LUHMES (cell line): ENCODE measurements around a stretch of chr2.

DNA sequence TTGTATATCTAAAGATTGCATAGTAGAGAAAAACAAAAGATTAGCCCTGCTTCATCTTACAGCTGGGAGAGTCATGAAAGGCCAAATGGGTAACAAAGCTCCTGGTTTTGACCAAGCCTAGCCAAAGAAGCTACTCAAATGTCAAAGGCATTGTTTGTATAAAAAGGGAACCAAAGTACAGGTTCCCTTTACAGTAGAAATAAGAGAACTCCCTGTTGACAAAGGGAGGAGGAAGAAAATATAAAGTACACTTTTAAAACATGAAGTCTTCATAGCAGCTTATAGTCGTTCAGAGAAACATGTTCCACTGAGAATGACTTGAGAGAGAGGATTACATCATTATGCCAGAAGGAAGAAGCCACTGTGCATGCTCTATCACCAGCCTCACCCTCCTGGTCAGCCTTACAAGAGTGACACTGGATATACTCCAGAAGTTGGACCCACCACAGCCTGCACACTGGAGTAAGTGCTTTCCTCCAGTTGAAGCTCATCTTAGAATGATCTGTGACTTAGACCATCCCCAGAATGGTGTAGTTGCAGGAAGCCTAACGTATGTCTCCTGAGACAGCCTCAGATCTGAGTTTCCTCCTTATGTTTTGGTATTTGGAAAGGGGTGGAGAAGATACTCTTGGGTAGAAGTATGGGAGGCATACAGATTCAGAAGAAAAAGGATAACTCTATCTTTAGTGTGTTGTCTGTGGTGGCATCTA is 2.4 kb upstream of the DHRS9 start:
- PRO-cap = no peak

DNA sequence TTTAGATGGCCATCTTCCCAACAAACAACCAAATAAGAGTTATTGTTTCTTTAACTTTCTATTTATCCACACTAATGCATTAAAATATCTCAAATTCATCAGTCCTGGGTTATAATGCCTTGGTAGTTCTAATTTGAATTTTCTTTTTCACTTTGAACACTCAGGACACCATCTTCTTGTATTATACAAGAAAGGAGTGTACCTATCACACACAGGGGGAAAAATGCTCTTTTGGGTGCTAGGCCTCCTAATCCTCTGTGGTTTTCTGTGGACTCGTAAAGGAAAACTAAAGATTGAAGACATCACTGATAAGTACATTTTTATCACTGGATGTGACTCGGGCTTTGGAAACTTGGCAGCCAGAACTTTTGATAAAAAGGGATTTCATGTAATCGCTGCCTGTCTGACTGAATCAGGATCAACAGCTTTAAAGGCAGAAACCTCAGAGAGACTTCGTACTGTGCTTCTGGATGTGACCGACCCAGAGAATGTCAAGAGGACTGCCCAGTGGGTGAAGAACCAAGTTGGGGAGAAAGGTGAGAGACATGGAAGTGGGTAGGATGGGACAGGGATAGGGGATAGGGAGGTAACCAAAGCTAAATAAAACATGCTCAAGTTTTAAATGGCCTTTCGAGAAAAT is 12.1 kb downstream of the DHRS9 start:
- PRO-cap = no peak

DNA sequence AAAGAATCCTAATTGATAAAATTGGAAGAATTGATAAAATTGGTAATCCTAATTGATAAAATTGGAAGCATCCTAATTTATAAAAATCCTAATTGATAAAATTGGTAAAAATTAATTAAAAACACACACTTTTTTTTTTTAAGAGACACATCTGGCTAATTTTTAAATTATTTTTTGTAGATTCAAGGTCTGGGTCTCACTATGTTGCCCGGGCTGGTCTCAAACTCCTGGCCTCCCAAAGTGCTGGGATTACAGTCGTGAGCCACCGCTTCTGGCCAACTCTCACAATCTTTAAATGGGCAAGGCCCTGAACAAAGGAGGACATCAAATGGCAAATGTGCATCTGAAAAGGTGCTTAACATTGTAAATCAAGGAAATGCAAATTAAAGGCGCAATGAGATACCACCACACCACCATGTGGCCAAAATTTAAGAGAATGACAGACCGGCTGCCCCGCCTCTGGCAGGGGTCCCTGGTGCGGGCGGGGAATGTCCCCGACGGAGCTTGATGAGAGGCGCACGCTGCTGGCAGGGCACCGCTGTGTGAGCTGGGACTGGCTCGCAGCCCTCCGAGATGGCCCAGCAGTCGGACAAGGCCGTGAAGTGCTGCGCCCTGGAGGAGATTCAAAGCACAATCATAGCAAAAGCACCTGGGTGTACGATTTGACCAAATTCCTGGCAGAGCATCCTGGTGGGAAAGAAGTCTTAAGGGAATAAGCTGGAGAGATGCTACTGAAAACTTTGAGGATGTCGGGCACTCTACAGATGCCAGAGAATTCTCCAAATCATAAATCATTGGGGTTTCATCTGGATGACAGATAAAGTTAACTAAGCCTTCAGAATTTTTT is 8.9 kb upstream of the SSB start:
- PRO-cap = no peak

DNA sequence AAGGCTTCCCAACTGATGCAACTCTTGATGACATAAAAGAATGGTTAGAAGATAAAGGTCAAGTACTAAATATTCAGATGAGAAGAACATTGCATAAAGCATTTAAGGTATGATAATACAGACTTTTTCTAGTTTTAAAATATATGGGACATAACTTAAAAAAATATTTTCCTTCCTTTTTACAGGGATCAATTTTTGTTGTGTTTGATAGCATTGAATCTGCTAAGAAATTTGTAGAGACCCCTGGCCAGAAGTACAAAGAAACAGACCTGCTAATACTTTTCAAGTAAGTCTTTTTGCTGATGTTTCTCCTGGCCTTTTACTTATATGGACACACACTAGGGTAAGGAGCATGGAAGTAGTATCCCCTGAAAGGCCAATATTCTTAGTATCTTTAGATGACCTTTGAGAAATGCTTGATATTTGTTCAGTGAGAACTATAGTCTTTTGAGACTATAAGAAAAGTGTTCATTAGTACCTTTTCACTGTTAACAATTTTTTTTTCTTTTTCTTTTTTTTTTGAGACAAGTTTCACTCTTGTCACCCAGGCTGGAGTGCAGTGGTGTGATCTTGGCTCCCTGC is 8.2 kb downstream of the SSB start:
- PRO-cap = no peak

DNA sequence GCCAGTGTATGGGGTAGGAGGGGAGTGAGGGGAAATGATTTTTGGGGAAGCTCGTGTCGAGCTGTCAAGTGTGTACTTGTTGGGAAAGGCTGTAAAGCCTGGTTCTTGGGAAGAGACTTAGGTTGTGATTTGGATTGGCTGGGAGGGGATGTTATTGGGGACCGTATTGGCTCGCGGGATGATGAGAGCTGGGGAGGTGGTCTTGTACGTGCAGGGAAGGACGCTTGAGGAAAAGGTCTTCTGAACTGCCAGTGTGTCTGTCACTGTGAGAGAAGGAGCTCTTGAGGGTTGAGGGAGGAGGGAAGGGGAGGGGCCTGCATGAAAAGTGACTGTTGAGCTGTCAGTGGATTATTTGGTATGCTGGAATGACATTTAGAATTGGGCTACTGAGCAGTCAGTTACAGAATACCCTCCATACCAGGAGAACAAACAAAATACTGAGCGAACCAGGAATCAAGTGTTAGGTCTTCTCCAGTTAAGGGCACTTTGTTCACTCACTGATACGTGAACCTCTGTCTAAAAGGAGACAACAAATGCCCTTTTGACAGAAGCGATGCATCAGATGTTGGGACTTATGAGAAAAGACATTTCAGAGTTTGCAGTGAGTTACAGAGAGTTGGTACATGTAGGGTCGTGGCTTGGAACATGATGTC is 1.2 kb downstream of the UBR3 start:
- PRO-cap = no peak

GRCh38 chr2:169982573-169983149 is 155.4 kb downstream of the UBR3 start:
- PRO-cap = no peak

- PRO-cap = no peak
Measured at GRCh38 chr2:170062779-170063430, 115.0 kb upstream of the MYO3B start.

DNA sequence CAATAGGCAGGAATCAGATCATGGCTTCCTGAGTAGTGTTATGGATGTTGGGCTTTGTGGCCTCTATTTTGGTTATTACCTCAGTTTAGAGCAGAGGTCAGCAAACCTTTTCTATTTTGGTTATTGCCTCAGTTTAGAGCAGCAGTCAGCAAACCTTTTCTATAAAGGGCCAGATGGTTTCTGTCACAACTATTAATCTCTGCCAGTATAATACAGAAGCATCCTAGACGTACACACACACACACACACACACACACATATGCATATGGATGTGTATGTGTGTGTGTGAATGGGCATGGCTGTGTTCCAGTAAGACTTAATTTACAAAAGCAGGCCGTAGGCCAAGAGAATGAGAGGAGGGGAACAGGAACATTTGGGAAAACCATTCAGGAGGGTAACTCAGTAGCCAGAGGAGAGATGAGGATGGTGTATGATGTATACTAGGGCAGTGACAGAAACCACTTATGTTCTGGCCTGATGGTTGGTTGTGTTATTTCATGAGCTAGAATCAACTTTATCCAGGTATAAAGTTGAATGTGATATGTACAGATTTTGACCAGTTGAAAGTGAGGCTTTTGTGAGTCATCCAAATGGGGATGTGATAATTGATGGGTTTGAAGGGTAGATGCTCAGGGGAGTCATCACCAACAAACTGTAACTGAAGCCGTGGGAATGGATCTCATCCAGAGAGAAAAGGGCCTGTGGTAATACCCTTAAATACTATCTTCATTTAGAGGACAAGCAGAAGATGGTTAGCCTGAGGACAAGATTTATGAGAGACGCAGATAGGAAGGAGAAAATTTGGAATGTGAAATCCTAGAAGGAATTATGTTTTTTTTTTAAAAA is 90.8 kb upstream of the MYO3B start:
- PRO-cap = no peak

DNA sequence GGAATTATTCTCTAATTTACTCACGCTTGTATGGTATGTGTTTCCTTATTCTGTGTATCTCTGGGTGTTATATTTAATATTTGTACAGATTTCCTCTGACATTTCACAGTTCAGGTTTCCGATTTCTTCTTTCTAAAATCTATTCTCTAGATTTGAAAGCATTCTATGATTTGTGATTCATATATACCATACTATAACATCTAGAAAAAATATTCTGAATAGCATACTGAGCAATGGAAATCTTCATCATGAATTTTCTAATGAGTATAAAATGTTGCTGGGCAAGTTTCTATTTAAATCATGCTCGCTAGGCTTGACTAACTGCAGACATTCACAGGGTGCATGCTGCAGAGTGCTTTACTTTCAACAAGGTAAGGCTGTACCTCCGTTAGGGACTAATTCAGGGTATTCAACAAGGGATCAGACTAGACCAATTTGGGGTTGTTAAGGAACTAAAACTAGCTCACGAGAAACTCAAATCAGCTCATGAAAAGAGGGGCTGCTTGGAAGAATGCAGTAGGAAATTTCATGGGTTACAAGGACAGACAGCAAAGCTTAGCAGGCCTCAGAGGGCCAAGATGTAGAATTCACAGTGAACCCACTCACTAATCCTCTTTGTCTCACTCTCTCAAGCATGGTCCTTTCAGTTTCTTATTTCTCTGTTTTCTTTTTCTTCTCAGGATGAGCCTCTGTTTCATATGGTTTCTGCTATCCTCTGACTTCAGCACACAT is 2.0 kb downstream of the MYO3B start:
- PRO-cap = no peak

DNA sequence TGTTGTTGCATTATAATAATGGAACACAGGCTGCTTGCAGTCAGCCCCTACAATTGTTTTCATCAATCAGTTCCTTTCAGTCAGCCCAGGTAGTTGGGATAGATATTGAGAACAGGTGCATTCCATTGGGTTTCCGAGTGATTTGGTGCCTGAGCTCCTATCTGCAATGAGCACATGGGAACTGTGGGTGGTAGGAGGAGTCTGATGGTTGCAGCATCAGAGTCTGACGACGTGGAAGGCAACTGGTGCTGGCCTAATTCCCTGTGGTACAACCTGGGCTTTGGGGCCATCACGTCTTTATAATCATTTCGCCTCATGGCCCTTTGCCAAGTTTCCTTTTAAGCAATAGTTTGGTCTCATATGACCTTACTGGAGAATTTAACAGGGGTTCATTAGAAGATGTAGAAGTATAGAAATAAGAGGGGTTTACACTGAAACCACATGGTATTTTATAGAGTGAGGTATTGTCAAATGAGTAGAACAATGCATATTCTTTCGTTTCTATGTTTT is 252.4 kb upstream of the SP5 start:
- PRO-cap = no peak

- PRO-cap = no peak
Measured at GRCh38 chr2:170963246-170963889, 34.3 kb downstream of the GORASP2 start.

- PRO-cap = no peak
Measured at GRCh38 chr2:170965990-170967159, 37.3 kb downstream of the GORASP2 start.

GRCh38 chr2:171049495-171050295 is 111.0 kb downstream of the TLK1 start:
- PRO-cap = no peak

GRCh38 chr2:171155765-171156325 is 4.8 kb downstream of the TLK1 start:
- PRO-cap = no peak

- PRO-cap = bidirectional peak, plus-strand start at chr2:171433479, minus-strand start at chr2:171433416
Measured at GRCh38 chr2:171432882-171433630, 734 bp downstream of the METTL8 start.

- PRO-cap = no peak
Measured at GRCh38 chr2:171864397-171864853, 29.6 kb downstream of the SLC25A12 start.

DNA sequence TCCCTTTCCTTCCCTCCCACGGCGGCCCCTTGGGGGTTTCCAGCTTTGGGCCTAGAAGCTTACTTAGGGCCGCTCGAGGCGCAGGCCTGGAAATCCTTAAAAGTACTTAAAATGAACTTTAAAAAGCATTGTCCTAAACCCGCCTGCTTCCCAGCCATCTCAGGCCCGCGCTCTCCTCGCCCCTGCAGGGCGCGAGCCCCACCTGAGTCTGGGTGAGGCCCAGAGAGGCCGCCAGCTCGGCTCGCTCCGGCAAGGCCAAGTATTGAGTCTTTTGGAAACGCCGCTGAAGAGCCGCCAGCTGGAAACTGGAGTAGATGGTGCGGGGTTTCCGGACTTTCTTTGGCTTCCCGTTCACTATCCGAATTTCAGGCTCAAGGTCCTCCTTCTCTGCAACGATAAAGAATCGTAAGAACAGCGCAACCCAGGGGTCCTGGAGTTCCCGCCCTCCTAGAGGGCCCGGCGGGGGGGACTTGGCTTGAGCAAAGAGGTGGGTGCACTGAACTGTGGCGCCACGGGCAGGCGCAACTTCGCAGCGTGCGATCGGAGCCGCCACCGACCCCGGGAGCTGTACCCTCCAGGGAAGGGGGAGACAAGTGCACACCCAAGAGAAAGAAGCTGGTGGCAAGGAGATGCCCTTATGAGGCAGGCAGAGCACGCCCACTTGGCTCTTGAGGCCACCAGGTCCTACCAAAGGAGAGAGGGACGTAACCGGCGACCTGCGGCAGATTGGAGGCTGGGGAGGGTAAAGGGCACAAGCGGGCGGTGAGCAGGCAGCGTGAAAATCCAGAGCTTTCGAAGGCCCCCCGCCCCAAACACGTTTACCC is 1.2 kb downstream of the DLX2 start:
- PRO-cap = no peak

GRCh38 chr2:172280636-172281190 is 146.7 kb upstream of the ITGA6 start:
- PRO-cap = no peak

DNA sequence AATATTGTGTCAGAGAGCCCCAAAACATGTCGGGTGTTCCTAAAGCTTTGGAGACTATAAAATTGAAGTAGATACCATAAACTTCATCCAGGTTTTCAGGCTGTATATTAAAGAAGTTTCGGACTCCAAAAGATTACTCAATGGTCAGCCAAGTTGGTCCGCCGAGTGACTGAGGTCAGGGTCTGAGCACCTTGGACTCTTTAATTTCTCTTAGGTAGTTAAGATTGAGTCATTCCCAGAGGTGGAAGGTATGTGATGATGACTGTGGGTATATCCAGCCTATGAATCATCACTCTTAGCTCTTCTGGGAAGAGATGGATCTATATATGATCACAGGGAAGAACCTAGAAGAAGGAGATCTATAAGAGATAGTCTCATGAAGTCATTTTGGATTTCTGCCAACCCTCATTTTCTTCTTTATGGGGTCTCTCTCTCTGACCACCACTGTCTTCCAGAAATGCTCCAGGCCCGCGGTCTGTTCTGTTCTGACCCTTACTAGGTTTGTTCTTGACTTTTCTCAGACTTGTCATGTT is 3.3 kb downstream of the ITGA6 start:
- PRO-cap = no peak

DNA sequence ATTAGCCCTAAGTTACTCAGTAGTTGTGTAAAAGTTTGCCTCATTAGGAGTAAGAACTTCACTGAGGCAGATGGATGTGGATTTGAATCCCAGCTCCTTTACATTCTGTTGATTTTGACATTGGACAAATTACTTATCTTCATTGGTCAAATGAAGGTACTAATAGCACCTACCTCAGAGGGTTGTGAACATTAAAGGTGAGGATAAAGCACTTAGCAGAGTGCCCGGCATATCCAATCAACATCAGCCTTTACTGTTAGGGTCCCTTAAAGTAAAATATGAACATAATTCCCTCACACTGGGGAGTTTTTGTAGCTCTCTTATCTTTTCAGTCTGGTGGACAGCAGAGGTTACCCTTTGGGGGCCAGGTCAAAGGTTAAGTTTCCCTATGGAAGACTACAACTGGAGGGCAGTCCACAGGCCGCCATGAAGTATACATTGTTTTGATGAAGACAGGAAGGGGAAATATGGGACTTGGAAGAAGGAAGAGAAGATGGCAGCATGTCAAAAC is 11.1 kb downstream of the ITGA6 start:
- PRO-cap = no peak